Suprapubic skin (tissue), 4 donors: ENCODE measurements around a stretch of chr2.

GRCh38 chr2:210673950-210674188 lies 117.5 kb downstream of the CPS1 start:
- PRO-cap, result no peak
- RAMPAGE, long total RNA, 4 experiments, result no peak in any of the 4 experiments

DNA sequence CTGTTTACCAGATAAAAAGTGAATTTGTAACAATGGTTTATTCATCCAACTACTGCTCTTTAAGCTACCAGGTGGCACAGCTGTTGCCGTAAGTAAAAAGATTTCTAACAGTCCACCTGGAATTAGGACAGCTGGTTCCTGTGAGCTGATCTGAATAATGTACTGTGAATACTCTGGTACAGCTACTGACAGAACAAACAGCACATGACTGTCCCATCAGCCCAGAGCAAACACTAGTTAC lies 840.3 kb downstream of the CPS1 start:
- PRO-cap, result no peak
- RAMPAGE, long total RNA, 4 experiments, result no peak in any of the 4 experiments

- PRO-cap, result no peak
- RAMPAGE, long total RNA, 4 experiments, result no peak in any of the 4 experiments
These were observed 638.6 kb downstream of the ERBB4 start for GRCh38 chr2:211899797-211900530.

GRCh38 chr2:213150075-213150936 lies 1.1 kb downstream of the IKZF2 start:
- PRO-cap, result no peak
- RAMPAGE, long total RNA, 4 experiments, result start-site peak on the minus strand in 2 of 4 experiments, at chr2:213150395-213150672 at its widest, 24 to 43 reads per replicate

- PRO-cap, result no peak
- RAMPAGE, long total RNA, 4 experiments, result no peak in any of the 4 experiments
These were observed 2.1 kb upstream of the IKZF2 start for GRCh38 chr2:213153553-213153840.

DNA sequence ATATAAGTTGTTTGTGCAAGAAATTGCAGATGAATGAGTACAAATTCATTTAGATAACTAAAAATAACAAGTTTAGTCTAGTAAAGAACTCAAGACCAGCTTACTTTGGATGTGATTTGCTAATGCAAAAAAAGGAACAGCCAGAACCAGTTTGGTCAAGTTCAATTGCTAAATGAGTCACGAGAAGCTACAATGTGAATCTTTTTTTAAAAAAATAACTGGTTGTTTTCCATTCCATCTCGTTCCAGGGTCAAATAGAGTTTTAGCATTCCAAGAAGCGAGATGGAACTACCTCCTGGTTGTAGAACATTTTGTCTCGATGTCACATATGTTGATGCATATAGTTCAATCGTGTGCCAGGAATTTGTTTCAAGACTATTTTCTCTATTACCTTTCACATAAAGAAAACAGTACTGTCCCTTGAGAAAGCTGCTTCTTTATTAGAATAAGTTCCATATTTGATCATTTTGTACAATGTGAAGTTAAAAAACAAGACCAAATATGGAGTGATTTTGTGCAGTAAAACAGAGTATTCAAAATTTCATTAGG lies 65.1 kb upstream of the IKZF2 start:
- PRO-cap, result no peak
- RAMPAGE, long total RNA, 4 experiments, result no peak in any of the 4 experiments

DNA sequence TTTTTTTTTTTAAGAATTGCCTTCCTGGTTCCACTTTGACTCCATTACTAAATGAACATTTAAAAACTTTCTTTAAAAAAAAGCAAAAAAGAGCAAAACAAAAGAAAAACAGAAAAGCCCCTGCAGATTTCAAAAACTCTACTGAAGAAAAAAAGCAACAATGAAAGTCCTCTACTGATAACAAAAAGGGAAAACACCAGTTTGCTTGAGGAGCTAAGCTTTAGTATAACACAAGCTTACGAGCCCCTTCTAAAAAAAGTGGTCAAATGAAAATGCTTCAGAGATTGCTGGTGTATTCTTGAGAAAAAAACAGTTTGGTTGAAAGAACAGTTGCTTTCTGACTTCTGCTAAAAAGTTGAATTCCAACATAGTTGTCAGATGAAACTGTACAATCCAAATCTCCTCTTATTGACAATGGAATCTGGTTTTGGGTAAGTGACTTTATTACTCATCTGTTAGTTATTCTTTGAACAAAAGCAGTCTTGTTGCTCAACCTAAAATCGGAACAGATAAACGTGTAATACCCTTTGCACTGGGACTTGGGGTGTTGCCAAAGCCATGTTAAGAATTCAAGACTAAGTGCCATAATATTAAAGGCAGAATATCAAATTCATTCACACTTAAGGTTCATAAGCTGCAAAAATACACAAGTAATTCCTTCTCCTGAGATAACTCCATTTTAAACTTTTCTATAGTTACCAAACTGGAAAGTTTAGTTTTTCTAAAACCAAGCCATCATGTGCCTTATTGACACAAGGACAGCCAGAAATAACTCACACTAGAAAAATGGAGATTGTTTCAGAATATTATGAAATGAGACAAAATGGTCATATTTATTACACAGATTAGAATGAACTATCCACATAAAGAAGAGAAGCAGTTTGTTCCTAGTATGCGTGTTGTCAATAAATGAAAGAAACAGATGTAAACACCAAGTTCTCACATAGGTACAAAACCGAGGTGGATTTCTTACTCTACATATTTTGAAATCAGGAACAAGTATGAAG lies 45.3 kb upstream of the SPAG16 start:
- PRO-cap, result no peak
- RAMPAGE, long total RNA, 4 experiments, result no peak in any of the 4 experiments

DNA sequence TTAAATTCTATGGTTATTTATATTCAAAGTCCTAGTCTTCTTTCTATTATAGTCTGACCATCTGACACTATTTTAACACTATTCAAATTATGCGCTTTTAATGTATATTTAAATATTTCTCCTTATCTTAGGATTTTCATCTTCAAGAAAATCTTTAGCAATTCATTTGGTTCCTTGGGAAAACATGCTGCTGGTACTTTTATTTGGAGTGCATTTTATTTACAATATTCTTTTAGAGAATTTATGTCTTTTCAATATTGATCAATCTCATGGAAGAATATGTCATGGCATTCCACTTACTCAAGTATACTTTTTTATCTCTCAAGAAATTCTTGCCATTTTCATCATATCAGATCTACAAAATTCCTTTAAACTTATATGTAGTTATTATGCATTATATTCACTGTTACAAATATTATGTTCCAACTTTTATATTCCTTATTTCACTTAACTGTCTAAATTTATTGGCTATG lies 266.1 kb downstream of the SPAG16 start:
- PRO-cap, result no peak
- RAMPAGE, long total RNA, 4 experiments, result no peak in any of the 4 experiments

GRCh38 chr2:214683467-214683951 lies 126.0 kb downstream of the BARD1 start:
- PRO-cap, result no peak
- RAMPAGE, long total RNA, 4 experiments, result no peak in any of the 4 experiments

DNA sequence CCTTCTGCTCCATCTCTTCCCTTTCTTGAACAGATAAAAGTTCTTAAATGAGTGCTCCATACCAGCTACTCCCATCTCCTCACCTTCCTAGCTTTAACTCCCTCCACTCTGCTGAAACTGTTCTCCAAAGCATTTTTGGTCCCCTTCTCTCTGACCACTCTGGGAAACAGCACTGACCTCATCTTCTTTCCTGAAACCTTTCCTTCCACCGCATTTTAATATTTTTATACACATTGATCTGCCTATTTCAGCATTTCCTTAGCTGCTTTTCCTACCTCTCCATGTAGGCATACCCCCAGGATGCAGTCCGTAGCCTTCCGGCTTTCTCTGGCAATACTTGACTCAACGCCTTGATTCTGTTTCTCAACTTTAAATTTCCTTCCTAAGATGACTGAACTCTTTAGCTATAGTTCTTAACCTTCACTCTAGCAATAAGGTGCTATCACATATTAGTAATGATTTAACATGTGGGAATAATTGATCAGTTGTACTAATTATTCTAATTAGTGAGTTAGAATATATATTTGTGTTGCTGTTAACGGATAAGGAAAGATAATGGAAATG lies 9.7 kb downstream of the BARD1 start:
- PRO-cap, result no peak
- RAMPAGE, long total RNA, 4 experiments, result no peak in any of the 4 experiments

DNA sequence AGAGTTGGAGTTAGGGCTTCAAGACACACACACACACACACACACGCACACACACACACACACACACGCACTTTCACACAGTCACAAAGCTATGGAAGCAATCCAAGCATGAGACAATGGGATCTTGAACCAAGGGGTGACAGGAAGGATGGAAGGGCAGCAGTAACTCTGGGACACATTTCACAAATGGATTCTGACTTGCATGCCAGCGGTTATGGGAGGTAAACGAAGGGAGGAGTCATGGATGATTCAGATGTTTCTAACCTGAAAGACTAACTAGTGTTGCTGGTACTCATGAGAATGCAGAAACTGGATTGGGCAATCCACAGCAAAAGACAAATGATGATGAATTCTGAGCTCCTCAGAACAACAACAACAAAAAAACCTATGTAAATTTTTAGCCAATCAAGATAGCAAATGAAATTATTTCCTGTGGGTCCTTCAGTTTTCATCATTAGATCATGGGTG lies 32.8 kb downstream of the ABCA12 start:
- PRO-cap, result unidirectional peak, minus-strand start at position 187 of the sequence
- RAMPAGE, long total RNA, 4 experiments, result no peak in any of the 4 experiments

DNA sequence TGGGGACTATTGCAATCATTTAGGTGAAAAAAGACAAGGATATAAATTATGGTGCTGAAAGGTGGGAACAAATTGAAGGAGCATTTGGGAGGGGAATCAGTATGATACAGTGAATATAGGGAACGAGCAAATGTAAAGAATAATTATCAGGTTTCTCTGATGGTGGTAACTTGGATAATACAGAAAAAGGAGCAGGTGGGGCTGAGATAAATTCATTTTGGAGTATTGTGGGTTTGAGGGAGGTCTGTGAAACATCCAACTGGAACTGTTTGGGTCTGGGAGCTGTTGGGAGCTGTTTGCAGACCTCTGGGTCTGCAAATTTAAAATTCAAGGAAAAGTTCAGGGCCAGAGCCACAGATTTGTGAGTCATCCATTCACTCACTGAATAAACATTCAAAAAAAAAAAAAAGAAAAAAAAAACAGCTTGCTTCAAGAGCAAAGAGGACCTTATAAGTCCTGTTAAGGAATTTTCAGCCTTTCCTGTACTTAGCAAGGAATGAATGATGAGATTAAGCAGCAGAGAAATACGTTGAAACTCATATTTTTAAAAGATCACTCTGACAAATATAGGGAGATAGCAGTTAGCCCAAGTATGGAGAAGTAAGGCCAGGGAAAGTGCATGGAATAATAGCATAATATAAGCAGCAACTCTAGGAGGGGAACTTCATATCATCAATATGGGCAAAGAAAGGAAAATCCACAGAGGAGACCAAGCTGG lies 257.6 kb upstream of the FN1 start:
- PRO-cap, result no peak
- RAMPAGE, long total RNA, 4 experiments, result no peak in any of the 4 experiments

DNA sequence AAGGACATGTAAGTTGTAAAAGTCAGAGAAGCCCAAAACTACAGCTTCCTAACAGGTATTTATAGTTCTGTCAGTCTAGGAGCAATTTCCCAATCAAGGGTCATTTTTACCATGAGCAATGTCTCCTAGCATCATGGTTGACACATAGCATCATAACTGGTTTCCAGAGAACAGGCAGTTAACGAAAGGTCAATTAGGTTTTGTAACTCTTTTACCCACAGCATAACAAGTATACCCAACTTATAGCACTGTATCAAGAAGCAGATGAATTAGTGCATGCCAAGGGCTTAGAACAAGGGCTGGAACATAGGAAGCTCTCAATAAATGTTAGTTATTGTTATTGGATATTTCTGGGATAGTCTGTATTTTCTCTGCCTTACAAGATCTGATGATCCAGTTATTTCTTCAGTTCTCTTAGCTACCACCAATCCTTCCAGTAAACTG lies 110.1 kb downstream of the MREG start:
- PRO-cap, result no peak
- RAMPAGE, long total RNA, 4 experiments, result no peak in any of the 4 experiments

DNA sequence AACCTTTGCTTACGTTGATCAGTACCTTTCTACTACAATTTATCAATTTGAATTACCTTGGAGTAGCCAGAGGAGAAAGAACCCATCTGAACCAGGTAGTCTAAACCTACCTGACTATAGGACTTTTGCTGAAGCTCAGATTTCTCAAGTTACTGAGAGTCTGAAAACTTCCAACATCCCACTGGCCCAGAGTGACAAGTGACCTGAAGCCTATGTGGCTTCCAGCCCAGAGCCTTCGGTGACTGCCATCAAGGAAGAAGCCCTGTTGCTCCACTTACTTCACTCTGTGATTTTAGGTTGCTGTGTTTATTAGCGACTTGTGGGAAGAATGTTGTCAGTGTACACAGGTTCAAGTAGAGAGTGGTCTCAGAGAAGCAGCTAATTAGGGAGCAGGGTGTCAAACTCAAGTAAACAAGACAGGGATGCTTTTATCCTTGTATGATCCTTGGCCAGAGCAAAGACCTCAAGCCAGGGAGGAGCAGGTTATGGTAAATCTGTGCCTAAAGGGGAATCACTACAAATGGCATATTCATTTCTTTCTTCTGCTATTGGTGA lies 109.6 kb downstream of the MREG start:
- PRO-cap, result no peak
- RAMPAGE, long total RNA, 4 experiments, result no peak in any of the 4 experiments

GRCh38 chr2:216015897-216016394 lies 2.6 kb upstream of the MREG start:
- PRO-cap, result no peak
- RAMPAGE, long total RNA, 4 experiments, result no peak in any of the 4 experiments

GRCh38 chr2:216083506-216084402 lies 2.0 kb downstream of the TMEM169 start:
- PRO-cap, result no peak
- RAMPAGE, long total RNA, 4 experiments, result no peak in any of the 4 experiments

DNA sequence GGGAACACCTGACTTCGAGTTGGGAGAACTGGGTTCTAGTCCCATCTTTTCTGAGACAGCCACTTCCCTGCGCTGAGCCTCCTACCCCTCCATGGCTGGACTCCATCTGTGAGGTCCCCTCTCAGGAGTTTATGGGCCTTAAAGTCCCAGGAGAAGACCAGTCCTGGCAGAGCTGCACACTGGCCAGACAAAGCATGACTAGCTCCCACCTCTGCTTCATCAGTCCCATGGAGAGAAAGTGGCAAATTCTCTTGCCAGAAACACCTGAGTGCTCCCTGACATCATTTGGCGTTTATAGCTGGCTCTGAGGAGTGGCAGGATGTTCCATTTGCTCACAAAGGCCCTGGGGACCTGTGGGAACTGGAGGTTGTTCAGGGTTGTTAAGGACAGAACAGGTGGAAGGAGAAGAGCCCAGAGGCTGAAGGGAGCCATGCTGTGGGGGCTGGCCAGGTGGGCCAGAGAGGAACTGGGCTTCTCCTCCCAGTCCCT lies 56.0 kb downstream of the RPL37A start:
- PRO-cap, result no peak
- RAMPAGE, long total RNA, 4 experiments, result no peak in any of the 4 experiments

GRCh38 chr2:216596237-216596754 lies 36.9 kb upstream of the IGFBP2 start:
- PRO-cap, result no peak
- RAMPAGE, long total RNA, 4 experiments, result no peak in any of the 4 experiments

GRCh38 chr2:216659305-216659878 lies 26.2 kb downstream of the IGFBP2 start:
- PRO-cap, result no peak
- RAMPAGE, long total RNA, 4 experiments, result no peak in any of the 4 experiments

- PRO-cap, result no peak
- RAMPAGE, long total RNA, 4 experiments, result no peak in any of the 4 experiments
These were observed 23.9 kb downstream of the IGFBP5 start for GRCh38 chr2:216671583-216671764.